ENCODE measurements around a stretch of chr17.

- PRO-cap, 4 experiments: peak in 1 of 4 experiments; most common plus-strand start chr17:73298675 (in 1); most common minus-strand start chr17:73298649 (in 1)
- RAMPAGE, long total RNA, 2 experiments: no peak in any of the 2 experiments
- RRBS: no CpG with 5 or more reads among the region's 3 CpGs
These were observed 13.4 kb downstream of the CDC42EP4 start for GRCh38 chr17:73298449-73298825.

DNA sequence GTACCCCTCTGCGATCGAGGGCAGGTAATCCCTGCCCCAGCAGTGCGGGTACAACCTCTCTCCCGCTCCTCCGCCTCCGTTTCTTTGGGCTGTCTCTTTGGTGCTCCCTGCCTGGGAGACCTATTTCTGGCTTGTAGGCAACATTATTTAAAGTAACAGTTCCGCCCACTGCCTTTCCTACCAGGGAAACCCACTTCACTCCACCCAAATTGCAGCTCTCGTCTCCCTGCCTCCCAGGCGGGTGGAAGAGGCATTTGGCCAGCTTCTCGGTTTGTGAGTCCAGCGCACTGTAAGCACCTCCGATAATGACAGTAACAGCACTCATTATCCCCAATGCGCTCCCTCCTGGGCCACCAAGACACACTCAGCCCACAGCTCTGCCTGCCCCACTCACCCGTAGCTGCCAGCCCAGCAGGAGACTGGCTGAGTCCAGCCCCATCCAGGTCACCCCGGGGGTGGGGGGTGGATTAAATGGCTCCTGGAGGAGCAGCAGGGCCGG is 165.1 kb upstream of the CDC42EP4 start:
- PRO-cap, 4 experiments: no peak in any of the 4 experiments
- RAMPAGE, long total RNA, 2 experiments: no peak in any of the 2 experiments
- RRBS: no CpG with 5 or more reads among the region's 16 CpGs

GRCh38 chr17:73480518-73481204 is 163.6 kb downstream of the SDK2 start:
- PRO-cap, 4 experiments: no peak in any of the 4 experiments
- RAMPAGE, long total RNA, 2 experiments: no peak in any of the 2 experiments
- RRBS: no CpG with 5 or more reads among the region's 7 CpGs

- PRO-cap, 4 experiments: no peak in any of the 4 experiments
- RAMPAGE, long total RNA, 2 experiments: no peak in any of the 2 experiments
- RRBS: no CpG with 5 or more reads among the region's 16 CpGs
These were observed 52.4 kb downstream of the SDK2 start for GRCh38 chr17:73591670-73592401.

GRCh38 chr17:73718288-73718591 is 74.0 kb upstream of the SDK2 start:
- PRO-cap, 4 experiments: peak in 1 of 4 experiments; most common minus-strand start chr17:73718363 (in 1)
- RAMPAGE, long total RNA, 2 experiments: no peak in any of the 2 experiments
- RRBS: no CpG with 5 or more reads among the region's 2 CpGs

GRCh38 chr17:73747517-73748079 is 103.4 kb upstream of the SDK2 start:
- PRO-cap, 4 experiments: no peak in any of the 4 experiments
- RAMPAGE, long total RNA, 2 experiments: no peak in any of the 2 experiments
- RRBS: no CpG with 5 or more reads among the region's 12 CpGs

- PRO-cap, 4 experiments: peak in 4 of 4 experiments; most common plus-strand start chr17:73770726 (in 1); most common minus-strand start chr17:73770595 (in 3)
- RAMPAGE, long total RNA, 2 experiments: no peak in any of the 2 experiments
- RRBS: no CpG with 5 or more reads among the region's 13 CpGs
These were observed 126.4 kb upstream of the SDK2 start for GRCh38 chr17:73770535-73771198.

- PRO-cap, 4 experiments: no peak in any of the 4 experiments
- RAMPAGE, long total RNA, 2 experiments: no peak in any of the 2 experiments
- RRBS: no CpG with 5 or more reads among the region's 11 CpGs
These were observed 176.6 kb upstream of the SDK2 start for GRCh38 chr17:73820834-73821347.

GRCh38 chr17:73860550-73860919 is 216.3 kb upstream of the SDK2 start:
- PRO-cap, 4 experiments: no peak in any of the 4 experiments
- RAMPAGE, long total RNA, 2 experiments: no peak in any of the 2 experiments
- RRBS: no CpG with 5 or more reads among the region's 6 CpGs

- PRO-cap, 4 experiments: no peak in any of the 4 experiments
- RAMPAGE, long total RNA, 2 experiments: no peak in any of the 2 experiments
- RRBS: no CpG with 5 or more reads among the region's 7 CpGs
These were observed 246.4 kb upstream of the RPL38 start for GRCh38 chr17:73957055-73957457.

- PRO-cap, 4 experiments: no peak in any of the 4 experiments
- RAMPAGE, long total RNA, 2 experiments: no peak in any of the 2 experiments
- RRBS: no CpG with 5 or more reads among the region's 4 CpGs
These were observed 218.6 kb upstream of the RPL38 start for GRCh38 chr17:73984859-73985240.

GRCh38 chr17:74154989-74155369 is 48.5 kb upstream of the RPL38 start:
- PRO-cap, 4 experiments: no peak in any of the 4 experiments
- RAMPAGE, long total RNA, 2 experiments: no peak in any of the 2 experiments
- RRBS: no CpG with 5 or more reads among the region's 4 CpGs

DNA sequence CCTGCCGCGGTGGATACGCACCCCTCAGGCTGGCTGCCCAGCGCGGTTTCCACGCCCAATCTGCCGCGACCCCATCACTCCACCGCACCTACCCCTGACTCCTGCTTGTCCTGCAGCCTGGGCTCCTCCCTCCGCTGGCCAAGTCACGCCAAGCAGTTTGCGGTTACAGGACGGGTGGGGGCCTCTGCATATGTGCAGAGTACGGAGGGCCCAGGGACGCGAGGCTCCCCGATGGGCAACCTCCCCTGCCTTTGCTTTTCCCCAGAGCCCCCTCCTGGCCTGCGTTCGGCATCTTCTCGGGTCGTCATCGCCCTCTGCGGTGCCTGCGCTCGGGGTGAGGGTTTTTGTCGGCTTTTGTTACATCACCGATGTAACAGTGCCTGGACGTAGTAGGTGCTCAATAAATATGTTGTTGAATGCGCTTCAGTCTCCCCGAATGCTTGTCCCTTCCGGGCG is 911 bp upstream of the TTYH2 start:
- PRO-cap, 4 experiments: peak in 1 of 4 experiments; most common plus-strand start position 197 of the sequence (in 1); most common minus-strand start position 62 of the sequence (in 1)
- RAMPAGE, long total RNA, 2 experiments: no peak in any of the 2 experiments
- RRBS: 9% methylated on average over 2 of the region's 32 CpGs

GRCh38 chr17:74234941-74235422 is 21.6 kb downstream of the TTYH2 start:
- PRO-cap, 4 experiments: no peak in any of the 4 experiments
- RAMPAGE, long total RNA, 2 experiments: no peak in any of the 2 experiments
- RRBS: 3% methylated on average over 2 of the region's 16 CpGs

- PRO-cap, 4 experiments: no peak in any of the 4 experiments
- RAMPAGE, long total RNA, 2 experiments: no peak in any of the 2 experiments
- RRBS: no CpG with 5 or more reads among the region's 12 CpGs
These were observed 16.2 kb downstream of the DNAI2 start for GRCh38 chr17:74290177-74290715.

DNA sequence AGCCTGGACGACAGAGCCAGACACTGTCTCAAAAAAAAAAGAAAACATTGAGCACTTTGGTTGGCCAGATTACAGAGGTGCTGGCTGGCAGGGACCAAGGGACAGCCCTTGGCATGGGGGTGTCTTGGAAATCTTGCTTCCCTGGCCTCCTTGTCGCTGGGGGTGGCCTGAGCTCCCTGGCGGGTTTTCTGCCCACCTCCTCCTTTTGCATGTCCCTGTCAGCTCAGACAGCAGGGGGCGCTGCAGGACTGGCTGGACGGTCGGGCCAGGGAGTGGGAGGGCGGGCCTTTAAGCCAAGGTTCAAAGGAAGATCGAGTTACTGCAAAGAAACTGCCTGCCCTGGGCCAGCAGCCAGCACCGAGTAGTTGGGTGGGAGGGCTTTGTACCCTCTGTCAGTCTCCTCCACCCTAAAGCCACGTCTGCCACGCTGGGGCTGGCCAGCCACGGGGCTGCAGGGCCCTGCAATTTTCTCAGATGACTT is 12.1 kb downstream of the GPR142 start:
- PRO-cap, 4 experiments: peak in 3 of 4 experiments; most common plus-strand start position 303 of the sequence (in 2)
- RAMPAGE, long total RNA, 2 experiments: no peak in any of the 2 experiments
- RRBS: no CpG with 5 or more reads among the region's 12 CpGs

DNA sequence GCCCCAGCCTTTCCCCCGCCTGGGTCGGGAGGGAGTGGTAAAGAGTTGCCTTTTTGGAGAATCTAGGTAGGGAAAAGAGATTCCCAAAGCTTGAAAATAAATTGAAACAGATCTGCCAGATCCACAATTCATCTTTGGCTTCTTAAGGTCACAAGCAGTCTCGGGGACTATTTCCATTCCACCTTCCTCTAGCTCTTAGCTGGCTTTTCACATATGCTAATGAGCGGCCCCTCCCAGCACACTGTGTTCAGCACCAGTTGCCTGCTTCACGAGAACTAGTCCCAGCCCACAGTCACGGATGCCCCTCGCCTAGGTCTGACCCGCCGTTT is 1.9 kb upstream of the GPRC5C start:
- PRO-cap, 4 experiments: peak in 4 of 4 experiments; most common plus-strand start position 278 of the sequence (in 3); most common minus-strand start position 180 of the sequence (in 1)
- RAMPAGE, long total RNA, 2 experiments: no peak in any of the 2 experiments
- RRBS: no CpG with 5 or more reads among the region's 9 CpGs

DNA sequence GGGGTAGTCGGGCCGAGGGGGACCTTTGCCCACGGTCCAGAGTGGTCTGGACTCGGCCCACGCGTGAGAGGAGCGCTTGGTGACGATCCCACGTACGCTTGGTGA is 475 bp upstream of the GPRC5C start:
- PRO-cap, 4 experiments: no peak in any of the 4 experiments
- RAMPAGE, long total RNA, 2 experiments: no peak in any of the 2 experiments
- RRBS: no CpG with 5 or more reads among the region's 10 CpGs

- PRO-cap, 4 experiments: peak in 1 of 4 experiments; most common plus-strand start chr17:74431772 (in 1); most common minus-strand start chr17:74431717 (in 1)
- RAMPAGE, long total RNA, 2 experiments: start-site peak on the plus strand in 1 of 2 experiments, at chr17:74431733-74431848 at its widest, 8 reads per replicate
- RRBS: no CpG with 5 or more reads among the region's 17 CpGs
These were observed 309 bp upstream of the GPRC5C start for GRCh38 chr17:74431666-74431892.

GRCh38 chr17:74449230-74449558 is 17.2 kb upstream of the CD300A start:
- PRO-cap, 4 experiments: no peak in any of the 4 experiments
- RAMPAGE, long total RNA, 2 experiments: no peak in any of the 2 experiments
- RRBS: 79% methylated on average over 3 of the region's 9 CpGs